CMK (cell line): ENCODE measurements around a stretch of chr14.

DNA sequence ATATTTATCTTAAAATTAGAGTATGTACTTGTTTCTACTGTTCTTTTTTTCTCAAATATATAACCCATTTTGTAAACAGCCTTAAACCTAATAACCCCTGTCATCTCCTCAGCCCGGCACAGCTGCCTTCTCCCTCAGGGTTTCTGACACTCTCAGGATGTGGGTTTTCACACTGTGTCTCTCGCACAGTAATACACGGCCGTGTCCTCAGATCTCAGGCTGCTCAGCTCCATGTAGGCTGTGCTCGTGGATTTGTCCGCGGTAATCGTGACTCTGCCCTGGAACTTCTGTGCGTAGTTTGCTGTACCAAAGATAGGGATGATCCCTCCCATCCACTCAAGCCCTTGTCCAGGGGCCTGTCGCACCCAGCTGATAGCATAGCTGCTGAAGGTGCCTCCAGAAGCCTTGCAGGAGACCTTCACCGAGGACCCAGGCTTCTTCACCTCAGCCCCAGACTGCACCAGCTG, 1188.2 kb downstream of the TMEM121 start:
- RRBS = no CpG with 5 or more reads among the region's 11 CpGs

- RRBS = no CpG with 5 or more reads among the region's 15 CpGs
Measured at GRCh38 chr14:106810305-106811134, 1284.1 kb downstream of the TMEM121 start.